Gallbladder (tissue), 1 donor: ENCODE results near the genes YAF2 and TMEM117.

- PRO-cap: no peak
Measured at GRCh38 chr12:40156005-40156345, 50.1 kb upstream of the SLC2A13 start.

GRCh38 chr12:40293000-40293420, 68.2 kb downstream of the LRRK2 start:
- PRO-cap: no peak

DNA sequence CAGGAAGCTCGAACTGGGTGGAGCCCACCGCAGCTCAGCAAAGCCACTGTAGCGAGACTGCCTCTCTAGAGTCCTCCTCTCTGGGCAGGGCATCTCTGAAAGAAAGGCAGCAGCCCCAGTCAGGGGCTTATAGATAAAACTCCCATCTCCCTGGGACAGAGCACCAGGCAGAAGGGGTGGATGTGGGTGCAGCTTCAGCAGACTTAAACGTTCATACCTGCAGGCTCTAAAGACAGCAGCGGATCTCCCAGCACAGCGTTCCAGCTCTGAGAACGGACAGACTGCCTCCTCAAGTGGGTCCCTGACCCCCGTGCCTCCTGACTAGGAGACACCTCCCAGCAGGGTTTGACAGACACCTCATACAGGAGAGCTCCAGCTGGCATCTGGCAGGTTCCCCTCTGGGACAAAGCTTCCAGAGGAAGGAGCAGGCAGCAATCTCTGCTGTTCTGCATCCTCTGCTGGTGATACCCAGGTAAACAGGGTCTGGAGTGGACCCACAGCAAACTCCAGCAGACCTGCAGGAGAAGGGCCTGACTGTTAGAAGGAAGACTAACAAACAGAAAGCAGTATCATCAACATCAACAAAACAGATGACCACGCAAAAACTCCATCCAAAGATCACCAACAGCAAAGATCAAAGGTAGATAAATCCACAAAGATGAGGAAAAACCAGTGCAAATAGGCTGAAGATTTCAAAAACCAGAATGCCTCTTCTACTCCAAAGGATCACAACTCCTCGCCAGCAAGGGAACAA, 92.7 kb downstream of the PDZRN4 start:
- PRO-cap: no peak

GRCh38 chr12:41521709-41522594, 333.8 kb downstream of the PDZRN4 start:
- PRO-cap: no peak

DNA sequence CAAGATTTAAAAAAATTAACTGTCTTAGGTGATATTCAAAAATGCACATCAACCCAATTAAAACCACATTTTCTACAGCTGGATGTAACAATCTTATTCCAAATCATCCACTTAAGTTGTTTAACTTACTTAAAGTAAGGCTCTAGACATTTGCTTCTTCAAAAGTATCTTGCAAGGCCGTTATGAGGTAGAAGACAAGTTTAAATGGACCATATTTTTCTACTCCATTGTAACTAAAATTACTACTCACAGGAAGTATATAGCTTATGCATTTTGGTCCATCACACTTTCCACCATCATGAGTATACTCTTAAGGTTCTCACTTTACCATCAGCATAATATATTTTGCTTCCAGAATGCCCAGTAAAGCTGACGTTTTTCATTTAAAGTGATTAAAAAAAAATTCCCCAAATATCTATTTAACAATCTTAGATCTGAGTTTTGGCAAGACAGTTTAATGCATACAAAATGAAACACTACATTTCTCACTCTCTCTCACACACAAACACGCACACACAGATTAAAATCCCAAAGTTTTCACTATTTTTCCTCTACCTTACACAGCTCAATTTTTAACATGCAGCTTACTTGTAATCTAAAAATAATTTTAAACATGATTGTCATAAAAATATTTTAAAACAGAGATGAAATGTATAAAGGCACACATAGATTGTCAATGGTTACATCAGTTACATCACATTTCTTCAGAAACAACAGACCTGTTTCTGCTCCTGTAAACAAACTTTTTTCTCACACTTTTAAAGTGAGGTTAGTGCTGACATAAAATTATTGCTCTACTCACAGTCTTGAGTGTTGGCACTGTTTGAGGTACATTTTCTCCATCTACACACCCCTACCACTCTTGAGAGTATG, 57.8 kb downstream of the GXYLT1 start:
- PRO-cap: no peak

DNA sequence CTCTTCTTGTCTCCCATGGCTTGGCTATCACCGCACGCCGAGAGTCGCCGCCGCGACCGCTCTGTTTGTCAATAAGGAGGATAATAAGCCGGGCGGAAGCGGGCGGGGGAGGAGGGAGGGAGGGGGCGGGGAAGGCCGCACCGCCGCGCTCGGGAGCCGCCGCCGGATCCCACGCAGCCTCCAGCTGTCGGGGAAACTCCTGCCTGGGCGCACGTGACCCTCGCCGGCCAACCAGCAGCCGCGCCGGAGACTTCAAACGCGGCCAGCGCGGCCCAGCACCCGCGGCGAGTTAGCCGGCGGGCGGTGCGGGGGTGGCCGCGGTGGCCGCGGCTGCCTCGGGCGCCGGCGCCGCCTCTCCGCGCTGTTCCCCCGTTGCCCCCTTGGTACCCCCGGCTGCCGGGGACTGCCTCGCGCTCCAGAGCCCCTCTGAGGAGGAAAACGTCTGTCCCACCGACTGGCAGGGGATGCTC, at the start of gene YAF2:
Gene YAF2 (minus strand): TSS at position 85 of the 470 bp plus-strand sequence.
- PRO-cap: bidirectional peak, plus-strand start at position 299 of the sequence, minus-strand start at position 168 of the sequence

GRCh38 chr12:42326333-42327425, 712 bp downstream of the PPHLN1 start:
- PRO-cap: no peak

DNA sequence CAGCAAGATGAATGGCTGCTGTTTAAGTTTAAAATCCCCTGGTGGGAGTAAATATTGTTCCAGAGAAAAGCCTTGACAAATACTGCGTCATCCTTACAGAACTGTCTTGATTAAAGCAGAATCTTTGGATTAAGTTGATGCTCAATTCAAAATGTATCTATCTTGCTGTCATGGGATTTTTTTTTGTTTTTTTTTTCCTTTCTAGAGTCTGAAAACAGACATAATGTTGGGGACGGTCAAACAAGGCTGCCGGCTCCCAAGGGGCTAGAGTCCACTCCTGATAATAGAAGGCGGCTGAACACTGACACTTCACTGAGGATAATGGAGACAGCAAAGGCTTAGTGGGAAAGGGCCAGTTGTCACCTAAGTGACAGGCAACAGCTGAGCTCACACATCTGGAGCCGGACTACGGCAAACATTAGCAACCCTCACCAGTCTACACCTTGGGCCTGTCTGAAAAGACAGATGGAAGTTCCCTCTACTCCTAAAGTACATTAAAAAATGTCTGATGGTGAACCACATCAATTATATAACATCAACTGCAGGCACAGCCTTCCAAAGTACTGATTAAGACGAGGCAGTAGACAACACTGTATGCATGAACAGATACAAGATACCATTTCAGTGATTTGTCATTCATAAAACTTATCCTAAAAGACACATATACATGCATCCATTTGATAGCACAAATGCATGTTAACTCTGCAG, 1.6 kb downstream of the PRICKLE1 start:
- PRO-cap: no peak

DNA sequence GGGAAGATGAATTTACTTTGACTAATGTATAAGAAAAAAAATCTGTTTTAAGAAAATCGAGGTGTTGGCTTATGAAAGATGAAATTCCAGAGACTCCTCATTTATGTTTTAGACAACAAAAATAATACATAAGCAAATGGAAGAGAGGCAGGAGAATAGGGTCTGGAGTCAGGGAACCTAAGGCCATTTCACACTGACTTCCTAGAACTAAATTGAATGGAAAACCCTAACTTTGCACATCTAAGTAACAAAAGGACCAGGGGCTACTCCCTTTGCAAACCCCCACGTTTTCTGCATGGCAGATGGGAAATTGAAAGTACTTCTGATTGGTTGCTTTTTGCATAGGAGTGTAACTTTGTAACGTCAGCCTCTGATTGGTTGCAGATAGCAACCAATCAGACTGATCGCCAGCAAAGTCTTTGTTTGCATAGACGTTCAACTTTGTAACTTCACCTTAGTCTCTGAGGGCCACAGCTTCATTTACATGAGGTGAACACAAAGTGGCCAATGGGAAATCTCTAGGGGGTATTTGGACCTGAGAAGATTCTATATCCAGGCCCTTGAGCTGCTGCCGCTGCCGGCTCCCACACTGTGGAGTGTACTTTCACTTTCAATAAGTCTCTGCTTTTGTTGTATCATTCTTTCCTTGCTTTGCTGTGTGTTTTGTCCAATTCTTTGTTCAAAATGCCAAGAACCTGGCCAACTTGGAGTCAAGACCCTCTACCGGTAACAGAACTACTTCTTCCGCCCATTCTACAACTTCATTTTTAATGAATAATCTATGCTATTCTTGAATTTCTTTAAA, 102.4 kb upstream of the PRICKLE1 start:
- PRO-cap: no peak

DNA sequence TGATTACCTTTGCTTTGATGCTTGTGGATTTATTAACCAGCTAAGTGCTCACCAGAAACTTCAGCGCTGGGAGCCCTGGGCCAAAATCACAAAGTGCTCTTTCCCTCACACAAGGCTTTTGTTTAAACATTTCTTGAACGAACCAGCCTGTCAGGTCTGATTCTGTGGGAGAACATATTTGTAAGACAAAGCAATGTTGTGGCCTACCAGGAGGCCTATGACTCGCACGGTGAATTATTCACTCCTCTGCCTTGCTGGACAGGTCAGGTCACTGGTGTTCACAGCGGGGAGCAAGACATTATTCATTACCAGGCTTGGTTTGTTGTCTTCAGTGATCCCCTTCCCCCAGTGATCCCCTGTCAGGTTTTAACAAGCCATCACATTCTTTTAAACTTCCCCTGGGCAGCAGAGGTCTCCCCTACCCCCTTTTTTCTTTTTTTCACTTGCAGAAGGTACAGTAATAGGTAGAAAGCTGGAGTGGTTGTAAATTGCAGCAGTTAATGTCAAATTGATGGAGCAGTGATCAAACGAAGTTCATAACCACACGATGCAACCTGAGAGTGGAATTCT, 167.5 kb upstream of the PRICKLE1 start:
- PRO-cap: no peak

DNA sequence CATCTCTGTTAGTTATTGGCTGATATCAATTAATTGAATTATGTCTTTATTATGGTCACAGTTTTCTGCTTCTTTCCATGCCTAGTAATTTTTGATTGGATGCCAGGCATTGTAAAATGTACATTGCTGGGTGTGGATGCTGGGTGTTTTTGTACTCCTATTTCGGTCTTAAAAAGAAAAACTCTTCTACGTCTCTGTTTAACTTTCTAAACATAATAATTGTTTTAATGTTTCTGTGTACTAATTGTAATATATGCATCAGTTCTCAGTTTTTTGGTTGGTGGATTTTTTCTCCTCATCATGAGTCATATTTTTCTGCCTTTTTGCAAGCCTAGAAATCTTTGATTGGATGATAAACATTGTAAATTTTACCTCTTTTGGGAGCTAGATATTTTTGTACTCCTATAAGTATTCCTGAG, 296.2 kb upstream of the PRICKLE1 start:
- PRO-cap: unidirectional peak, minus-strand start at position 144 of the sequence

DNA sequence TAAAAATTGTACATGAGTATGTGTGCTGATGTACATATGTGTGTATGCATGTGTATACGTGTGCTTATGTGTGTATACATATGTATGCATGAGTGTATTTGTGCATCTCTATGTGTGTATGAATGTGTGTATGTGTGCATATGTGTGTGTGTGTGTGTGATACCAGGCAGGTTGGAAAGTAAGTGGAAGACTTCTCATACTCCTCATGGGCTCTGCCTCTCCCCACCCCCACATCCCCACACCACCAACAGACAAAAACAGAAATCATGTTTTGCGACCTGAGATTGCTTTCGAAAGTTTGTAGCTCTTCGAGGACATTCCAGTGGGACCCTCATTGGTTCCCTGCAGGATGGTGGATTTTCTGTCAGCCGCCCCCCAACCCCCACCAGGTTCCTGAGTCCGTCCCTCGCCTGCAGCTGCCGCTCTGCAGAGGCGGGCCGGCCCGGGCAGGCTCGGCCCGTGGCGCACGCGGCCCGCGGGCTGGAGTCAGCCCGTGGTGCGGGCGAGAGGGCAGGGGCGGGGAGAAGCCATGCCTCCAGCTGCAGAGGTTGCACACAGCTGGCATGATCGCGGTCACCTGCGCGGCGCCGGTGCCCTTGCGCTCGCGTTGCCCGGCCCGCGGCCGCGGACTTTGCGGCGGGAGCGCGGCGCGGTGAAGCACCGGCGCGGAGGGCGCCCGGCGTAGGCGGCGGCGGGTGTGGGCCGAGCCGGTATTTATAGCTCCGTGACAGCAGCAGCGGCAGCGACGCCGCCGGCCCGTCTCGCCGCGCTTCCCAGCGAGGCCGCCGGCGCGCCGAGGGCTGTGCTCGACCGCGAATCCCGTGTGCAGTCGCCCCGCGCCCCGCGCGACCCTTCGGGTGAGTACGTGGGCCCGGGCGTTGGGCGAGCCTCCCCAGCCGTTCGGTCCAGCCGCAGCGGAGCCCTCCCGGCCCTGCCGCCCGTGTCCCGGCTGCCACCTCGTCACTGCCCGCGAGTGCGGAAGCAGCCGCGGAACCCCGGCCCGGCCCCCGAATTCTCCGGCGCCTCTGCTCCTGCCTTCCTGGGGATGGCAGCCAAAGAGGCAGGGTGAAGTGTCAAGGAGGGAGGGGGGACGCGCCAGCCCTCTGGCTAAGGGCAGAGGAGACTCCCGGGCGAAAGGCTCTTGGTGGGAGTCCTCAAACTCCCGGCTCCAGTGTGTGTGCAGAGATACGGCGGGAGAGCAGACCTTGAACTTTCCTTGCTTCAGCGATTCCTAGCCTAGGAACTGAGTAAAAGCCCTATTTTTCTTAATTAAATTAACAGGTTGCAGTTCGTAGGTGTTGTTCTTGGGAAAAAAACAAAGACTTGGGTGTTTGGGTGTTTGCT, at the start of gene TMEM117:
Gene TMEM117 (plus strand): TSS at position 742 of the 1,344 bp plus-strand sequence.
- PRO-cap: unidirectional peak, plus-strand start at position 489 of the sequence; bidirectional peak, plus-strand start at position 629 of the sequence, minus-strand start at position 626 of the sequence; bidirectional peak, plus-strand start at position 742 of the sequence, minus-strand start at position 690 of the sequence; bidirectional peak, plus-strand start at position 1,171 of the sequence, minus-strand start at position 965 of the sequence

GRCh38 chr12:43858095-43858572, 22.3 kb downstream of the TMEM117 start:
- PRO-cap: no peak

- PRO-cap: no peak
Measured at GRCh38 chr12:43952117-43952825, 116.4 kb downstream of the TMEM117 start.

- PRO-cap: no peak
Measured at GRCh38 chr12:43954876-43955377, 119.0 kb downstream of the TMEM117 start.

- PRO-cap: no peak
Measured at GRCh38 chr12:44060061-44060689, 224.3 kb downstream of the TMEM117 start.

- PRO-cap: no peak
Measured at GRCh38 chr12:45234100-45235088, 18.5 kb downstream of the ANO6 start.

DNA sequence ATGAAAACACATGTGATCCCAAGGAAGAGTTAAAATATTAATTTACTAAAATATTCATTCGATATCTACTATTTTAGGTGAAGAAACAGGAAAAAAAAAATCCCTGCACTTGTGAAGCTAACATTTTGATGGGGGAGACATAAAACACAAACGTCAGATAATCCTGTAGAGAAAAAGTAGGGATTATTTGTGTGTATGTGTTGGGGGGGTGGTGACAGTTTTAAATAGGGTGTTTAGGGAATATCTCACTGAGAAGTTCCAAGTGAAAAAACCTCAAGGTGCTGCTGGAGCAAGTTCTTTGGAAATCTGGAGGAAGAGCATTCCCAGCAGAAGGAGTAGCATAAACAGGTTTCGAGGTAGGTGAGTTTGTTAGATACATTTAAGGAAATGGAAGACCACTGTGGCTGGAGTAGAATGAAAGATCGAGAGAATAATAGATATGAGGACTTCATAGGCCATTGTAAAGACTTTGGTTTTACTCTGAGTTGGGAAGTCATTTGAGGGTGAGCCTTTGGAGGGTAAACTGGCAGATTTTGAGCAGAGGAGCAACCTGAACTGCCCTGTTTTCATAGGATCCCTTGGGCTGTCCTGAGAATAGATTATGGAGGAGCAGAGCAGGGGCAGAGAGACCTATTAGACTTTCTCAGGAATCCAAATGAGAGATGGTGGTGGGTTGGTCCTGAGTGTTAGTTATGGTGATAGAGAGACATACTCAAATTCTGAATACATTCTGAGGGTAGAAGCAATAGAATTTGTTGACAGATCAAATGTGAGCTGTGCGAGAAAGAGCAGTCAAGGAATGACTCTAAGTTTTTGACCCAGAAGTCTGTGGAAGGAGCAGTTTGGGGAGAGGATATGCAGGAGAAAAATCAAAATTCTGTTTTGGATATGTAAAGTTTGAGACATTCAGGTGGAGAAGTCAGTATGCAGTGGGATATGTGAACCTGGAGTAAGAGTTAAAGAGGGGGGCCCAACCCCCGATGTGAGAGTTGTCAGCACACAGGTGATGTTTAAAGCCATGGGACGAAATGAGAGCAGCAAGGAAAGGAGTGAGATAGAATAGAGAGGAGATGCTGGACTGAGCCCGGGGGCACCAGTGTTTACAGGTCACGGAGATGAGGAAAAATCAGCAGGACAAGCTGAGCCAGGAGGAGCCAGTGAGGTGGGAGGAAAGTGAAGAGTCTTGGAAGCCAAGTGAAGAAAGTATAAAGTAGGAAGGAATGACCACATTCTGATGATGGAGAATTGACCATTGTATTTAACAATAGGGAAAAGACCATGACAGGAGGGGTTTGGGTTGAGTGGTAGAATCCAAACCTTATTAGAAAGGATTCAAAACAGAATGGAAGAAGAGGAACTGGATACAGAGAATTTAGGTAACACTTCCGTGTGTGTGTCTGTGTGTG, 91.2 kb downstream of the ANO6 start:
- PRO-cap: no peak

DNA sequence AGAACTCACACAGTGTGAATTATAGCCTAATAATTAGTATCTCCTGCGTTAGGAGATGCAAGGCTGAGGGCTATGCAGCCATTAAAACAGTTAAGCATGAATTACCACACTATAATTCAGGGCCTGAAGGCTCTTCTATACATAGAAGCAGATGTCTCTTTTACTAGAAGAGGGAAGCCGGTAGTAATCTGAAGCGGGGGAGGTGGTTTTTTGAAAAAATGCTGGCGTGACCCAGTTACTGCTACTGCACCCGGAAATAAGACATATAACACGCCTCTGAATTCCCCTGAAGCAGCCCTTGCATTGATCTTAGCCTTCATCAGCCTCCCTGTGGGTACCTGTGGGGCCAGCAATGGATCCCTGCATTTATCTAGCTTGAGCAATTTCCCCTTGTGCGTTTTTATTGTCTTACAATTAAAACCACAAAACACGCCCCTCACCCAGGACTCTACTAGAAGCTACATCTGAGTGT, 211.0 kb upstream of the ARID2 start:
- PRO-cap: no peak

- PRO-cap: no peak
Measured at GRCh38 chr12:45732909-45733353, 3.4 kb downstream of the ARID2 start.